Upper lobe of left lung (tissue), 5 donors: ENCODE data around the gene EBLN1.

GRCh38 chr10:20005256-20006177 is 189.3 kb downstream of the PLXDC2 start:
- PRO-cap, 2 experiments: no peak in any of the 2 experiments
- RAMPAGE, long total RNA, 4 experiments: no peak in any of the 4 experiments

DNA sequence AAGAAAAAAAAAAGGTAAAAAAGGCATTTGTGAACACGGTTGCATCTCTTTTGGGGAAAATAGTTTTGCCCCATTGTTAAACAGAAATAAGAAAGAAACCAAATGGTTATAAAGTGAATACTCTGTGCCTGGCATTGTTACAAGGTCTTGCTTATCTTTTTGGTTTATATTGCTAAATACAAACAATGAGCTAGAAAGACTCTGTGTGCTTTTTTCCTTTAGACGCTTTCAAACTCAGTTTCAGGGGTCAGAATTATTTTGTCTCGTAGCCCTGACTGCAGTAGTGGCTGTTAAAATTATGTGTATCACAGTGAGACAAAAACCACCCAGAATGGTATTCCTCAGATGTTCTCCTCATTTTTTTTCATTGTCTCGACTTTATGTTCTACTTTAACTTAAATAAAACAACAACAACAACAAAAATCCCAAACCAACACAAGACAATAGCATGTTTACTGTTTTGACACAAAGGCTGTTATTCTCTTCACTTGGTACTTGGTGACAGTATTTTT is 190.0 kb downstream of the PLXDC2 start:
- PRO-cap, 2 experiments: no peak in any of the 2 experiments
- RAMPAGE, long total RNA, 4 experiments: no peak in any of the 4 experiments

DNA sequence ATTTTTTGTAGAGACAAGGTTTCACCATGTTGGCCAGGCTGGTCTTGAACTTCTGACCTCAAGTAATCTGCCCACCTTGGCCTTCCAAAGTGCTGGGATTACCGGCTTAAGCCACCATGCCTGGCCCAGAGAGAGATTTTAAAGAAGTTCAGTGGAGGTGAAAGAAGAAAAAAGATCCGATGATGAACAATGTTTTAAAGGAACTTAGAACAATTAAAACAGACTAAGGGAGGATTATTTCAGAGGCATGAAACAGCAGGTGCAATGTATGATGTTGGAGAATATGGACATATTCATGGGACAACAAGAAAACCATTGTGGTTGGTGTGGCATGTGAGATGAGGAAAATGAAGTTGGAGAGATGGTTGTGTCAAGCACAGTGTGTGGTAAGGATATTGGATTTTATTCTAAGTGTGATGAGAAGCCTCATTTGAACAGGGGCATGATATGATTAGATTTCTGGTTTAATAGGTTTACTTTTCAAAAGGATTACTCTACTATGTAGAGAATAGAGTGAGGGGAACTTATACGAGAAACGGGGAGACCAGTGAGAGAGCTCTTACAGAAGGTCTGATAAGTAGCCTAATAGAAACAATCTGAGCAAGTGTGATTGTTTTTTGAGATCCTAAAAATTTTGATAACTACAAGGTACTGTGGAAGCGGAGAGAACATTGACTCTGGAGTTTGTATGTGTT is 215.9 kb downstream of the PLXDC2 start:
- PRO-cap, 2 experiments: no peak in any of the 2 experiments
- RAMPAGE, long total RNA, 4 experiments: start-site peak on the plus strand in 1 of 4 experiments, centred at positions 200 to 360 of the sequence, 8 to 9 reads per replicate

GRCh38 chr10:20096105-20096666 is 280.0 kb downstream of the PLXDC2 start:
- PRO-cap, 2 experiments: no peak in any of the 2 experiments
- RAMPAGE, long total RNA, 4 experiments: start-site peak on the plus strand in 1 of 4 experiments, at chr10:20096340-20096364 at its widest, 5 reads per replicate

- PRO-cap, 2 experiments: no peak in any of the 2 experiments
- RAMPAGE, long total RNA, 4 experiments: start-site peak on the plus strand in 1 of 4 experiments, at chr10:20103307-20103366 at its widest, 15 reads per replicate
Observed at GRCh38 chr10:20103017-20103663, 286.9 kb downstream of the PLXDC2 start.

DNA sequence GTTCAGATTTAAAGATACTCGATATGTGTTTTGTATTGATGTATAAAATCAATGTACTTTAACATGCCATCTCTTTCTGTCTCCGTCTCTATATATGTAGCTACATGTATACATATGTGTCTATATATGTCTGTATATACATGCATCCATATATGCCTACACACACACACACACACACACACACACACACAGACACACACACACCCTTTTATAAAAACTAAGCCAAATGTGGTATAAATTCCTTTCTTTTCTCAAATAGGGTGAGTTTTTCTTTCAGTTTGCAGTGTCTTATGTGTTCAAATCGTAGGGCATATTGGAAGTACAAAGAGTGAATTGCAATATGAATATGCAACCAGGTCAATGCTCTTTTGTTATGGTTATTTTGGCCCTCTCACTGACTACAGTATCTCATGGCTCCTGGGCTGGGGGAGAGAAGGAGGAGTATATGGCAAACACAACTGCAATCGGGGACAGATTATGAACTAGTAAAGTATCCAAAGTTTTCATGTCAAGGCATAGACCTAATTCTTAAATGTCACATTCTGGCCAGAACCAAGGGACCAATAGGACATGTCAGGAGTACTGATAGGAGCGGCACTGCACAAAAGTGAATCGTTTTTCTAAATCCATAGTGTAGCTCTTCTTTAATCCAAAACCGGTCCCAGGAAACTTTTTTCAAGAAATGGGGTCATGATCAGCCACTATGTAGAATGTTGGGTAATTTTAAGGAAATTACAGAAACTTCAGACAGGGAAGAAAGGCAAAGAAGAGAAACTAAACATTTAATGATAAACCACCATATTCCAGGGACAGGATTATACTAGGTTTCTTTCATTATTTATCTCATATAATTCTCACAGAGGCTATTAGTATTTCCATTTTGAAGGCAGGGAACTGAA is 302.0 kb downstream of the PLXDC2 start:
- PRO-cap, 2 experiments: no peak in any of the 2 experiments
- RAMPAGE, long total RNA, 4 experiments: start-site peak on the plus strand in 1 of 4 experiments, centred at position 221 of the sequence, 5 reads per replicate

GRCh38 chr10:20840629-20841061 is 56.5 kb downstream of the NEBL start:
- PRO-cap, 2 experiments: no peak in any of the 2 experiments
- RAMPAGE, long total RNA, 4 experiments: no peak in any of the 4 experiments

GRCh38 chr10:20867992-20868256 is 29.2 kb downstream of the NEBL start:
- PRO-cap, 2 experiments: no peak in any of the 2 experiments
- RAMPAGE, long total RNA, 4 experiments: no peak in any of the 4 experiments

DNA sequence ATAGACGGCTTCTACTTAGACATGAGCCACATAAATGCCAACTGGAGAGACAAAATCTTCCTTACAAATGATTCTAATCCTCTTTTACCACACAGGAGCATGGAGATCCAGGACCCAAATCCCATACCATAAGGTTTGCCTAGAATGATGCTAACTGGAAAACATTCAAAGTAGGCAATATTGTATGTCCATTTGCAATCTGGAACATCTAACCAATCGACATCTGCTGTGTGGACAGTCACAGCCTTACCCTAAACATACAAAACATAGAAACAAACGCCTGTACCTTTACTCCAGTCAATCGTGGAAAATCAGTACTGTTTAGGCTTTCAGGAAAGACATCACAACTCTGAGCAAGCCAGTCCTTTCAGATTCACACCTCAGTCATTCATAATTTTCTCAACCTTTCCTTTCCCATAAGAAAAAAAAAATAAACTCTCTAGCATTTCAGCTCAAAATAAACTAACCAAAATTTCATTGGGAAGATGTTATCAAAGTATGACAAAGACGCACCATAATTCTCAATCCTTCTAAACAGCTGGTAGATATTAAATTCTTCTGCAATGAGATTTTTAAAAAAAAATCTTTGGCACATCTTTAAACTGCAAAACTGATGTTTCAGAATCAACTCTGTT is 33.7 kb upstream of the NEBL start:
- PRO-cap, 2 experiments: no peak in any of the 2 experiments
- RAMPAGE, long total RNA, 4 experiments: start-site peak on the minus strand in 1 of 4 experiments, centred at position 63 of the sequence, 25 reads per replicate

GRCh38 chr10:21019527-21019788 is 122.3 kb upstream of the NEBL start:
- PRO-cap, 2 experiments: no peak in any of the 2 experiments
- RAMPAGE, long total RNA, 4 experiments: start-site peak on the minus strand in 2 of 4 experiments, at chr10:21019573-21019659 at its widest, 18 to 23 reads per replicate

DNA sequence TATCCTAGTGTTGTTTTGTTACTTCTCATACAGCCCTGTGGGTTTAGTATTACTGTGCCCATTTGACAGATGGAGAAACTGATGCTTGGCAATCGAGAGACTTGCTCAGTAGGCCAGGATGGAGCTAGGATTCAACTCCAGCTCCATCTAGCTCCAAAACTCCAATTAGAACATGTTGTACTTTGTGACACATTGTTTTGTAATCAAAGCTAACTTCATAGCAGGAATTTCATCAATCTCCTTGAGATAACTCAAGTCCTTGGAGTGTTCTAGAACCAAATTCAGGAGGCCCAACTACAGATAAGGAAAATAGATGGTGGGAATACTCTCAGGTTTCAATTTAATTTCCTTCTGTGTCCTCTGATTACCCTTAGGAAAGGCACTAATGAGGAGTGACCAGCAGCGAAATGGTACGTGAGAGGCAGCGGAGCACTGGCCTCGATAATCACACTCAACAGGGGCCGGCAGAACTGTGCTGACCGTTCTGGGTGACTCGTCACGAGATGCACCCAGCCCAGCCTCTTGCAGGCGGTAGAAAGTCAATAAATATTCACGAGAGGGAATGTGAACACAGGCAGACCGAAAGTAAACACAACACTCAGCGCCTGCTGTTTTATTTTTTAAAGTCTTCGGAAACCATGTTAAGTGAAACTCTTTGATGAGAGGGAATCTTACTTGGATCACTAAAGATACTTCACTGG is 269.6 kb upstream of the NEBL start:
- PRO-cap, 2 experiments: peak in 1 of 2 experiments; most common plus-strand start position 382 of the sequence (in 1); most common minus-strand start position 446 of the sequence (in 1)
- RAMPAGE, long total RNA, 4 experiments: no peak in any of the 4 experiments

GRCh38 chr10:21350467-21350842 is 175.0 kb downstream of the SKIDA1 start:
- PRO-cap, 2 experiments: no peak in any of the 2 experiments
- RAMPAGE, long total RNA, 4 experiments: no peak in any of the 4 experiments

- PRO-cap, 2 experiments: no peak in any of the 2 experiments
- RAMPAGE, long total RNA, 4 experiments: no peak in any of the 4 experiments
Observed at GRCh38 chr10:21368808-21369462, 156.5 kb downstream of the SKIDA1 start.

DNA sequence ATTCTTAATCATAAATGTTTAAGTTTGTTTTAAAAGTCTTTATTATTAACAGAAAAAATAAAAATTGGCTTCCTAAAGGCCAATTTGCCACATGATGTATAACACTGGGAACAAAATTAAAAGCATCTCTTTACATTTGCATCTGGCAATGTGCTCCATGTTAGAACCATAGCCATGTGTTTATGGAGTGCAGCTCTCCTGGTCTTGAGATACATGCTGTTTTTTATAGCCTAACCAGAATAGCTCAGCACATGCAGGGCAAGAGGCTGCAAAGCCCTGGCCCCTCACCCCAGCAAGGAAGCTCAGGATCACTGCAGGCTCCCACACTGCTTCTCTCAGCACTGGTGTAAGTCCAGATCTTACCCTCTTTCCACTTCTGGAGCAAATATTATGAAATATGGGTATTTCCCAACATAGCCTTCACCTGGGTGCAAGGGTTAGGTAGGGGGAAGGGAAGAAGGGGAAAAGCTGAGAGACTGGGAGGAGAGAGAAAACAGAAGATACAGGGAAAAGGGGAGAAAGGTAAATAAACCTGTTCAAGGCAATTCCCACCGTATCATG is 19.8 kb downstream of the SKIDA1 start:
- PRO-cap, 2 experiments: no peak in any of the 2 experiments
- RAMPAGE, long total RNA, 4 experiments: no peak in any of the 4 experiments

DNA sequence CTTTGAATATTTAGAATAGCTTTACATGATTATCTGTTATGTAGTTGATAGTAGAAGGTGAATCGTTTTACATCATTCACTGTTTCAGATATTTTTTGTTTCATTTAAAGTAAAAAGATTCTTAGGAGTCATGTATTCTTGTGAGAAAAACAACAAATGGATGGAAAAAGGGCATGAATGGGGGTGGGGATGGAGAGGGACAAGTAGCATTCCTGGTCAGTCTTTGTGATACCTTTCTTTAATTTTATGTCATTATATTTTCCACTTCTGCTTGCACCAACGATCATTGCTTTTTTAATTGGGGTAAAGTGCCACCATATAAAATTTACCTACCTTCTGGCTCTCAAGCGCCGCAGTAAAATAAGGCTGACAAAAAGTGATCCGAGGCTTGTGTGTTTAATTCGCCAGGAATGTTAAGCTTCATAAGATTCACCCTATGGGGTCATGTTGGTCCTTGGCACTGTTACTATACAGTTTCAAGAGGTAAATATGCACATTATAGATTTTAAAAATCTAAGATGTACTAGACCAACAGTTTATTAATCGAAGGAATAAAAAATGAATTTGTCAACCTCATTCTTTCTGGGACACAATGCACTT is 3.3 kb upstream of the SKIDA1 start:
- PRO-cap, 2 experiments: no peak in any of the 2 experiments
- RAMPAGE, long total RNA, 4 experiments: no peak in any of the 4 experiments

- PRO-cap, 2 experiments: no peak in any of the 2 experiments
- RAMPAGE, long total RNA, 4 experiments: no peak in any of the 4 experiments
Observed at GRCh38 chr10:21739691-21740219, 205.7 kb downstream of the MLLT10 start.

DNA sequence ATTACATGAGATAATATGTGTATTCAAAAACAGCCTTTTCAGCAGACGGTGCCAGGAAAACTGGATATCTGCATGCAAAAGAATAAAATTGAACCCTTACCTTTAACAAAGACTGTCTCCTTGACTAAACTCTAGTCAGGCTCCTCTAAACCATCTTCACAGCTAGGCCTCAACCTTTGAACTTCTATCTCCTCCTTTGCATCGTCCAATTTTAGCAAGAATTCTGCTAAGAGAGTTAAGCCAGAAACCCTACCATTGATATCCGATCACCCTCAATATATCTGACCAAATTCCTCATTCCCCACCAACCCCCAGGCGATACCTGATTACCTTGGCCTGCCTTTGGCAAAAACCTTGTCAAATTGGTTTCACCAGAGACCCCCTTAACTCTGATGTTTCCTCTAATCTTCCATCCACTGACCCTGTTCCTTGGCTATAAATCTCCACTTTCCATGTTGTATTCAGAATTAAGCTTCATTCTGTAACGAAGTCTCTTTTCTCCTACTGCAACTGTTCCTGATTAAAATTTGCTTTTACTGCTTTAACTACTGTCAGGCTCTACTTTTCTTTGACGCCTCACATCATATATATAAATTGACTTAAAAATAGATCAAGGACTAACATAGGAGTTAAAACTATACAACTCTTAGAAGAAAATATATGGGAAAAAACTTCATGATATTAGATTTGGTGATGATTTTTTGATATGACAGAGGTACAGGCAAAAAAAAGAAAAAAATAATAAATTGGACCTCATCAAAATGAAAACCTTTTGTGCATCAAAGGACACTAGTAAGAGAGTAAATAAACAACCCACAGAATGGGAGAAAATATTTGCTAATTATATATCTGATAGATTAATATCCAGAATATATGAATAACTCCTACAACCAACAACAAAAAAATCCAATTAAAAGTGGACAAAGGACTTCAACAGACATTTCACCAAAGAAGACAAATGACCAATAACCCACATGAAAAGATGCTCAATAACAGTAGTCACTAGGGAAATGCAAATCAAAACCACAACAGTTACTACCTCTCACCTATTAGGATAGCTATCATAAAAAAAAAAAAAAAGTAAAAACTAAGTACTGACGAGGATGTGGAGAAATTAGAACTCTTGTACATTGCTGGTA is 21.5 kb downstream of the DNAJC1 start:
- PRO-cap, 2 experiments: no peak in any of the 2 experiments
- RAMPAGE, long total RNA, 4 experiments: start-site peak on the minus strand in 1 of 4 experiments, centred at position 503 of the sequence, 18 reads per replicate

DNA sequence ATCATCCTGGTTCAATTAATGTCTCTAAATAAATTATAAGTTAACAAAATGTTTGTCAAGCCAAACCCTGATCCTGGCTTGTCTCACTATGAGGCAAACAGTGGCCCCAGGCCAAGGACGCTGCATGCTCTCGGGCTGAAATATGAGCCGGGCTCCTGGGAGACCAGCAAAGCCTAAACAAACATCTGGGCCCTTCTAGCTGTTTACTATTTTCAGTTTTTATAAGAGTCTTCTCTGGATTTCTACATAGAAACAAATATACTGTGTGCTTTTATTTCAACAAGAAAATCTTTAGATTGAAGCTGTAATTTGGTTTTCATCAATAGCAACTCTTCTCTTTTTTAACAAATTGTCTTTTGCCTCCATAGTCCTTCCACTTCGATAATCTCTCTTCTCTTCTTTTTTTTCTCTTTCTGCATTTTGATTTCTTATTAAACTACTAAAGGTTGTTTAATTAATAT is 83.2 kb upstream of the DNAJC1 start:
- PRO-cap, 2 experiments: no peak in any of the 2 experiments
- RAMPAGE, long total RNA, 4 experiments: no peak in any of the 4 experiments

- PRO-cap, 2 experiments: no peak in any of the 2 experiments
- RAMPAGE, long total RNA, 4 experiments: no peak in any of the 4 experiments
Observed at GRCh38 chr10:22217875-22218100, at the start of gene EBLN1. Gene EBLN1 (minus strand): TSS chr10:22218015.

DNA sequence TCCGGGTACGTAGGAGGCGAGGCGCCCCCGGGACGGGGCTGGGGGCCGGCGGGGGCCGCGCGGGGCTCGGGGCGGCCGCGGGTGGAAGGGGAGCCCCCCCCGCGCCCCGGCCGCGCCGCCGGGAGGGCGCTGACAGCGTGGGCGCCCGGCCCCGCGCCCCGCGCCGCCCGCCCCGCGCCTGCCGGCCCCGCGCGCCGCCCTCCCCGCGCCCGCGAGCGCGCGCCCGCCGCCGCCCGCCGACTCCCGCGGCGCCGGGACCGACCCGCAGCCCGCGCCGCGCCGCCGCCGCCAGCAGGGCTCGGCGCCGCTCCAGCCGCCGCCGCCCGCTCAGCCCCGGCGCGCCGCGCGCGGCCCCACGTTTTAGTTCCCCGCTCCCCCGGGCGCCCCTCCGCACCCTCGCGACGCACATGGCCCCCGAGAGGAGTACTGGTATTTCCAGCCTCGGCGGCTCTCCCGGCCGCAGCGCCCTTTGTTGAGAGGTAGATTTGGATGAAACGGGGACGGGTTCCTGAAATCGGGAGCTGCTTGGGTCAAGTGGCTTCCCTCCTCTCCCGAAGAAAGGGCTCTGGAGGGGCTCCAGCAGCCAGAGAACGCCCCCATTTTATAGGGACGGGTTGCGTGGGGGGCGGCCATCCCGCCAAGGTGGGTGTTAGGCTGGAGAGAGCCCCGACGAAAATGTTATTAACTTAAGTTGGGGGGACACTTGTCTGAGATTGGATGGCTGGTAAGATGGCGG is 961 bp downstream of the BMI1 start:
- PRO-cap, 2 experiments: peak in 1 of 2 experiments; most common minus-strand start position 207 of the sequence (in 1)
- RAMPAGE, long total RNA, 4 experiments: no peak in any of the 4 experiments